SJCRH30 (cell line): ENCODE measurements around a stretch of chr12.

DNA sequence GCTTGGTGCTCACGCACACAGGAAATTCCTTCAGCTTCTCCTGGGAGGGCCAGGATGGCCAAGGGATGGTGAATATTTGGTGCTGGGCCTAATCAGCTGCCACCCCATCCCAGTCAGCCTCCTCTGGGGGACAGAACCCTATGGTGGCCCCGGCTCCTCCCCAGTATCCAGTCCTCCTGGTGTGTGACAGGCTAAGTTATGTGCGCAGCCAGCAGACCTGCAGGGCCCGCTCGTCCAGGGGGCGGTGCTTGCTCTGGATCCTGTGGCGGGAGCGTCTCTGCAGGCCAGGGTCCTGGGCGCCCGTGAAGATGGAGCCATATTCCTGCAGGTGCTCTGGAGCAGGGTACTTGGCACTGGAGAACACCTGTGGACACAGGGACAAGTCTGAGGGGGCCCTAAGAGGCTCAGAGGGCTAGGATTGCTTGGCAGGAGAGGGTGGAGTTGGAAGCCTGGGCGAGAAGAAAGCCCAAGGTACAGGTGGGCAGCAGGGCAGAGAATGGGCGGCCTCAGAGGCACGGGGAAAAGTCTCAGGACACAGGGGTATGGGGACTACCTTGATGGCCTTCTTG lies 48.7 kb upstream of the IQSEC3 start:
- RAMPAGE, long total RNA = no peak

DNA sequence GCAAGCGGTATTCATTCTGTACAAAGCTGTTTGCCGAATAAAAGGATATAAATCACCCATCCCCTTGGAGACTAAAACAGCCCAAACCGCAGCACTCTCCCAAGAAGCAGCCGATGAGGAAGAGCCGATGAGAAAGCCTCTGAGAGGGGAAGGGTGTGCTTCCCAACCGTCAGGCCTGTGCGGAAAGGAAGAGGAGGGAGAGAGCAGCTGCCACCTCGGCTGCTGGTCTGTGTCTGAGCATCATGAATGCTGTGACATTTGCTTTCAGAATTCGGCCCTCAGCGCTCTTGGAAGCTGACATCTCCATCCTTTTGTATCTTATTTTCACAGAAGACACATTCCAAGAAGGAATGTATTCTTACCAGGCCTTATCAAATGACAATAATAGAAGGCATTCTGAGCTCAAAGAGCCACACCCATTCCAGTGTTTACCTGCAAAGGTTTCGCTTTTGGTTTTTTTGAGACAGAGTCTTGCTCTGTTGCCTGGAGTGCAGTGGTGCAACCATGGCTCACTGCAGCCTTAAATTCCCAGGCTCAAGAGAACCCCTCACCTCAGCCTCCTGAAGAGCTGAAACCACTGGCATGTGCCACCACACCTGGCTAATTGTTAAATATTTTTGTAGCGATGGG lies 69.4 kb downstream of the SLC6A12 start:
- RAMPAGE, long total RNA = no peak

DNA sequence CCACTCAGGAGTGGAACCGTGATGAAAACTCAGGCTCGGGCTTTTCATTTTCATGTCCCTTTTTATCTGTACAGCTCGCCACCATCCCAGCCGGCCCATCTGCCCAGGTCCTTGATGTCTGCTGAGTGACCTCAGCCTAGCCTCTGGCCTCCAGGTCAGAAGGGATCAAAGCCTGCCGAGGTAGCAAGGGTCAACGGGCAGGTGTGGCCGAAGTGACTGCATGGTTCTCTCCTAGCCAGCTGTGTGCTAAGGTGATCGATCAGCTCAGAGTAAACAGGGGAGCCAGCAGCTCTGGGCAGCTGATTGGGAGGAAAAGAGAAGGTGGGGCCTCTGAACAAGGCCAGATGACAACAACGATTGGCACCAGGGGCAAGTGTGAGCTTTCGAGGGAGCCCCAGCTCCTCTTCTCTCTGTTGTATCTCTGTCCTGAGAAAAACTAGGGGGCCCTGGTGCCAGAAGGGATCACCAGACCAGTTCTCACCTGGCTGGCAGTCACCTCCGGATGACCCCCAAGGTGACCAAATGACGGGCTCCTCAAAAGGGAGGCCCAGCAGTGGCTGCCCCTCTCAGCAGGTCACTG lies 3.6 kb downstream of the SLC6A12 start:
- RAMPAGE, long total RNA = no peak

DNA sequence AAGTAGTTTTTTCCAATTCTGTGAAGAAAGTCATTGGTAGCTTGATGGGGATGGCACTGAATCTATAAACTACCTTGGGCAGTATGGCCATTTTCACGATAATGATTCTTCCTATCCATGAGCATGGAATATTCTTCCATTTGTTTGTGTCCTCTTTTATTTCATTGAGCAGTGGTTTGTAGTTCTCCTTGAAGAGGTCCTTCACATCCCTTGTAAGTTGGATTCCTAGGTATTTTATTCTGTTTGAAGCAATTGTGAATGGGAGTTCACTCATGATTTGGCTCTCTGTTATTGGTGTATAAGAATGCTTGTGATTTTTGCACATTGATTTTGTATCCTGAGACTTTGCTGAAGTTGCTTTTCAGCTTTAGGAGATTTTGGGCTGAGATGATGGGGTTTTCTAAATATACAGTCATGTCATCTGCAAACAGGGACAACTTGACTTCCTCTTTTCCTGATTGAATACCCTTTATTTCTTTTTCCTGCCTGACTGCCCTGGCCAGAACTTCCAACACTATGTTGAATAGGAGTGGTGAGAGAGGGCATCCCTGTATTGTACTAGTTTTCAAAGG lies 16.9 kb downstream of the KDM5A start:
- RAMPAGE, long total RNA = no peak

- RAMPAGE, long total RNA = no peak
Measured at GRCh38 chr12:383843-384503, 5.1 kb downstream of the KDM5A start.

DNA sequence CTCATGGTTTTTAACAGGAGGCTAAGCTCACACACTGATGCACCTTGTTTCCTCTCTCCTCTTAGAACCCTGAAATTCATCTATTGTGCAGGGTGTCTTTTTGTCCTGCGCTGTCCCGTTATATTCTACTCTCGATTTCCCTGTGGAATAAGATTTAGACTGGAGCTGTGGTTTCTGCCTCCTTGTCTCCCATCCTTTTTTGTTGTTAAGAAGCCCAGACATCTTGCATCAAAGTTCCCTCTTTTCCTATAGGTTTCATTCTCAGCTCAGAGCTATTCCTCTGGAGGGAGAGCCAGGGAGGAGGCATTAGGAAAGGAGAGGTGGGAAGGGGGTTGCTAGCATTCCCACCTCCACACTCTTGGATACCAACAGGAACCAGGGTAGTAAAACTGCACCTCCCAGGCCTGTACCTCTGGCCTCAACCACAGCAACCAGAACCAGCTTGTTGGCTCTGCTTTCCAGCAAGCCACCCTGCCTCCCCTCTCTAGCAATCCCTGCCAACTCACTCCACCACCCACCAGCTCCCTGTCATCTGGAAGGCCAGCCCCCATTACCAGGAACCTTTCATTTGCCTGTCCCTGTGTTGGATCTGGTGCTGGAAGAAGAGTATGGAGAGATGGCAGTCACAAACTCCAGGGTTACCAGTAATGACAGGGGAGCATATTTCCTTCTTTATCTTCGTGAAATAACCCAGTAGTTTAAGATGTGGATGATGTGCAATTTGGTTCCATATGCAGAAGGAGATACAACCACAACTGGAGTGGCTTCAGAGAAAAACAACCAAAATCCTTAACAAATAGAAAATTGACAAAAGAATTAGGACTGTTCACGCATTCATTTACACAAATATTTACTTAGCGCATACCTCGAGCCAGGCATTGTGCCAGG lies 3.1 kb downstream of the B4GALNT3 start:
- RAMPAGE, long total RNA = no peak

GRCh38 chr12:501827-502678 lies 42.3 kb downstream of the B4GALNT3 start:
- RAMPAGE, long total RNA = no peak

DNA sequence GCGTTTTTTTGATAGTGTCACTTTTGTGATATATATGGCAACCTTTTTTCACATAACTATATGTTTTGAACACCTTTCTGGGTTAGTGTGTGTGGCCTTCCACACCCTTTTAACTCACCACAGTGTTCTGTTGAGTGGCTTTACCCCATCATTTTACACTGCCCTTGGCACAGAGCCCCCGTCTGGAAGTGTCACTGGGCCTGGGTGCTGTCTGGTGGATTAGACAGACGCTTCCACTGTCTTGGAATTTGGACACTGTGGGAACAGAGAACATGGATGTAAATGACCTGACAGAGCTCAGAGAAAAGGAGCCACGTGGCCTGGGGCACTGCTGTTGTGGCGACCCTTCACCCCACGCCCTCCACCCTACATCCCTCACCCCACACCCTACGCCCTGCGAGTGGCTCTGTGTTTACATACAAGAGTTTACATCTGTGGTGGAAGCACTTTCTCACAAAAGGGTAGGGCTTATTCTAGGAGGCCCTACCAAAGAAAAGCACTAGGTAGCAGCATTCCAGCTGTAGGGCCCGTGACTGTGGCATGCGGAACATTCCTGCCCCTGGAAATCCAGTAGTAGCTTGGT lies 47.6 kb downstream of the B4GALNT3 start:
- RAMPAGE, long total RNA = no peak

DNA sequence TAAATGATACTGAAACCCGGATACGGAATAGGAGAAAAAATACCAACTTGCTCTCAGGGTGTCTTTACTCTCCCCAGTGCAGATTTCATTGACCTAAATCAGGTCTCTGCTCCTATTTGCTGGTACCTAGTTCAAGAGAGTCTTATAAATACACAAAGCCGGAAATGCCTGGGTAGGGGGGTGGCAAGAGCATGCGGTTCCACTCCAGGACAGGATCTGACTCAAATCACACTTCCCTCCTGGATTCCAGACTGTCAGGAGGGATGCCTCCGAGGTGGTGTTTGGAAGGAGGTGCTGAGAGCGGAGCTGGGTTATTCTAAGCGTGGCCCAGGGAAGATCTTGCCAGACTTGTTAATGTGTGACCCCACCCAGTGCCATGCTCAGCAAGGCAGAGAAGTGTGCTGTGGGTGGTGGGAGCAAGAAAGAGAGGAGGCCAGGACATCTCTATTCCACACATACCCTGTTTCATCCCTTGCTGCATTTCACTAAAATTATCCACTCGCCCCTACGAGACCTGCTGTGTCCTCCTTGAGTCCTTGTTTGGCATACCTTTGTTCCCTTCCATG lies 49.8 kb downstream of the B4GALNT3 start:
- RAMPAGE, long total RNA = no peak

GRCh38 chr12:550497-551150 lies 90.9 kb downstream of the B4GALNT3 start:
- RAMPAGE, long total RNA = no peak

DNA sequence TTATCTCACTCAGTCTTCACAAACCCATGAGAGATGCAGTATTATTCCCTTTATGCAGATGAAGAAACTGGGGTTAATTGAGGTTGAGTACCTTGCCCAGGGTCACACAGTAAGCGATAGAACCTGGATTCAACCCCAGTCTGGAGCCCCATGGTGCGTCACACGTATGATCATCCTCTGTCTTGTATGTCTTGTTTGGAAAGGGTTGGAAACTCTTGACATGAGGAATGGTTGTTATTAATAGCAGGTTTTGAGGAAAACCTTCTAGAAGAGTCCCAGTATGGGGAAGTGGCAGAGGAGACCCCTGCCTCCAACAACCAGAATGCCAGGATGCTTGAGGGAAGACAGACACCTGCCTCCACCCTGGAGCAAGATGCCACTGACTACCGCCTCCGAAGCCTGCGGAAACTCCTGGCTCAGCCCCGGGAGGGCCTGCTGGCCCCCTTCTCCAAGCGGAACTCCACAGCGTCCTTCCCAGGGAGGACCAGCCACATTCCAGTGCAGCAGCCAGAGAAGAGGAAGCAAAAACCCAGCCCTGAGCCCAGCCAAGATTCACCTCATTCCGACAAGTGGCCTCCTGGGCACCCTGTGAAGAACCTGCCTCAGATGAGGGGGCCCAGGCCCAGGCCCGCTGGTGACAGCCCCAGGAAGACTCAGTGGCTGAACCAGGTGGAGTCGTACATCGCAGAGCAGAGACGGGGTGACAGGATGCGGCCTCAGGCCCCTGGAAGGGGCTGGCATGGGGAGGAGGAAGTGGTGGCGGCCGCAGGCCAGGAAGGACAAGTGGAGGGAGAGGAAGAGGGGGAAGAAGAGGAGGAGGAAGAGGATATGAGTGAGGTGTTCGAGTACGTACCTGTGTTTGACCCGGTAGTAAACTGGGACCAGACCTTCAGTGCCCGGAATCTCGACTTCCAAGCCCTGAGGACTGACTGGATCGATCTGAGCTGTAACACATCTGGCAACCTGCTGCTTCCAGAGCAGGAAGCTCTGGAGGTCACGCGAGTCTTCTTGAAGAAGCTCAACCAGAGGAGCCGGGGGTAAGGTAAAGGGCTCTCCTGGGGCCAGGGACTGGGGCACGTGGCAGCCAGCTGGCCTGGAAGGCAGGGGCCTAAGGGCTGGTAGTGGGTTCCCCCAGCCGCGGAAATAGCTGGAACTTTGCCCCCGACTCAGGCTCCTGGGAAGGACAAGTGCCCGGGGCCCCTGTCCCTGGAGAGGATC lies 93.6 kb downstream of the B4GALNT3 start:
- RAMPAGE, long total RNA = no peak

- RAMPAGE, long total RNA = no peak
Measured at GRCh38 chr12:611159-611487, 52.1 kb downstream of the NINJ2 start.

- RAMPAGE, long total RNA = no peak
Measured at GRCh38 chr12:645397-646224, 17.6 kb downstream of the NINJ2 start.

DNA sequence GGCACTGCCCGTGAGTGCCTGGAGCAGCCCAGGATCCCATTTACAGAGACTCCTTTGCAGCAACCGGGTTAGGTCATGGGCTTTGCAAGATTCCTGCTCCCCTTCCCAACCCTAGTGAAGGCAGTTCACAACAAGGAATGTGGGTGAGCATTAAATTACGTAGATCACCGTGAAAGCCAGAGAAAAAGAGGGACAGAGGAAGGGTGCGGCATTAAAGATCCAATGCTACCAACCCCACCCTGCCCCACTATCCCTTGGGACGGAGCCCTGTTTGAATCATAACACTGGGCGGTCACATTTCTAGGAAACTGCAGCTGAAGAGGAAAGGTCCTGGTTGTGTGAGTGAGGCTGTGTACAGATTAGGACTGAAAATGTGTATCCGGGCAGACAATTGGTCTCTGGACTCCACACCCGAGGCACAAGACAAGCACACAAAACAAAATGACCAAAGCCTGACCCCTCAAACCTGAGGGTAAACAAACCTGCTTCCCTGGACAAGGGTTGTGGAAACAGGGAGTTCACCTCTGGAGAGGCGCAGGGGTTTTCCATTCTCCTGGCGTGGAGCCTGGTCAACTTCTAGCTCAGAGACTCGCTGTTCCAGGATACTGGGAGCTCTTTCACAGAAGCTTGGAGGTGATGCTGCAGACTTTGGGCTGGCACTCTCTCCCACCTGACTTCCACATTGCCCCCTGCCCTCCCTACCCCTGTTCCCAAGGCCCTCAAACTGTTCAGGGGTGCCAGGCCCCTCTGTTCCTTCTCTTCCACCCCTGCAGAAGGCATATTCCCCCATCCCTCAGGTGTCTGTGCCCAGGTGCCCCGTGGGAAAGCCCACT lies 16.7 kb downstream of the NINJ2 start:
- RAMPAGE, long total RNA = no peak

- RAMPAGE, long total RNA = no peak
Measured at GRCh38 chr12:661781-662579, 1.3 kb downstream of the NINJ2 start.

DNA sequence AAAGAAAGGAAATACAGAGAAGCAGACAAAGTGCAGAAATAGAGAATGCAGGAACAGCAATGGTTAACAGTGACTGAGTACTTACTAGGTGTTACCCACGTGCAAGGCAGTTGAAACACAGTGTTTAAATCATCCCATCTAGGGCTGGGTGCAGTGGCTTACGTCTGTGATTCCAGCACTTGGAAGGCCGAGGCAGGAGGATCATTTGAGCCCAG lies 21.2 kb upstream of the NINJ2 start:
- RAMPAGE, long total RNA = no peak

DNA sequence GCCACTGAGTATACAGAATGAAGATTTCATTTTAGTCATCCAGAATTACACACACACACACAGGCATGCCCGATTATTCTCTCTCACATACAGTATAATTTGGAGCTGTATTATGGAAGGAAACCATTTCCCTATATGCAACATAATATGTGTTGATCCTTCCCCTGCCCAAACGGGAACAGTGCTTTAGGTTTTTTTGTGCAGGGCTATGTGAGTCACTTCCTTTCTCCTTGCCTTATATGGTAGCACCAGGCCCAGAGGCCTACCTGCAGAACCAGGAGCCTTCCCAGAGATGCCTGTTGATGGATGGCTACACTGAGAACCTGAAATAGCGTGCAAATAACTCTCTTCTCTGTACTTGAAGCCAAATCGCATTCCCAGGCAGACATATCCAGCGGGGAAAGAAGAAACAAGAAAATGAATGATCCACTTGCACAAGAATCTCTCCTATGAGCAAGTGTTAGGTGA lies 28.0 kb upstream of the WNK1 start:
- RAMPAGE, long total RNA = no peak

DNA sequence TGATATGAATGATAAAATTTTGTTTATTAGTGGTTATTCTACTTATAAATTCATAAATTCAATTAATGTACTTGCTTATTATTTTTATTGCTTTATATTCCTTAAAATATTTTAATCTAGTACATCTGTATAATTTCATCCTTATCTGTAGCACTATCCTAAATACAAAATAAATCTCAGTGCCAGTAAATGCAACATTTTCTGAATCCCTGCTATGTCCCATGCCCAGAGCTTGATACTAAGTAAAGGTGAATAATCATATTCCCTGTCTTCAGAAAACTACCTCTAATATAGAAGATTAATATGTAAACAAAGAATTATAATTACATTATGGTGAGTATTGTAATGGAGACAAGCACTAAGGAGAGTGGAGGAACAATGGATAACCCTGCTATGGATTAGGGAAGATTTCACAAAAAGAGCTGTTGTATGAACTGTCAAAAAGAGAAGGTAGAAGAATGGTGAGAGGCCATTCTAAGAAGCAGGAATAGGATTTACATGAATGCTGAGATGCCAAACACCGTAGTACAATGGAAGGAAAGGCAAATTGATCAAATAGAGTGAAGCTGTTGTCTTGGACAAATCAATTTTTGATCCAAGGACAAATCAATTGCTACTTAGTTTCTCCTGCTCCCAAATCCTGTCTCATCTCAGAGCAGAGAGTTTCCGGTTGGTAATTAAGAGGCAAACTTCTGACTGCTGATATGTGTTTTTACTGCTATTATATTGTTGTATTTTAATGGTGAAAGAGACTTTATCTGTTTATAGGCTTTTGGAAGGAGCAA lies 81.5 kb downstream of the WNK1 start:
- RAMPAGE, long total RNA = no peak

- RAMPAGE, long total RNA = no peak
Measured at GRCh38 chr12:885562-886066, 63.9 kb downstream of the RAD52 start.

DNA sequence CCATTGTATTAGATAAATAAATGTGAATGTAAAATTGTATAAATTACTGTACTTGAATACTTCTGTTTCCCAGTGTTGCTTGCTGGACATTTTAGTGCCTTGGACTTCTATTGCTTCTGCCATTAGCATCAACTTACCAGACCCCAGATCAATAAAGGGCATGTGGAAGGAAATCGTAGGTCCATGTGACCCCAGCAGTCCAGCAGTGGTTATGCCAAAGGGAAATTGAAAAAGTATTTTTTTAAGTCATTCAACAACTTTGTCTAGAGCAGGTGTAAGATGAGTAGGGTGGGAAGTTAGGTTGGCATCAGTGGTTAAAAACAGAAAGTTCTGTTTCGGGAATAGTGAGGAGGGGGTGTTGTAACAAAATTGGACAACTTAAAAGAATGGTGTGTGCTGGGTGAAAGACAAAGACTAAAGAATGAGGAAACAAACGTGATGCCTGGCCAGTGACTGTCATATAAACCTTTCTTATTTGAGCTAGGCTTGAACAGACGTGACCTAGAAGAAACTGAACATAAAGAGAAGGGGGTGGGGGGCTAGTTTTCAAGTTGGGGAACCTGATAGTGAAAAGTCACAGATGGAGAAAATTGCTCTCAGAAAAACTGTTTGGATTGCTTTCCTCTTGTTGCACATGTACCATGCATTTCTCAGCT lies 39.8 kb downstream of the RAD52 start:
- RAMPAGE, long total RNA = no peak